Skeletal muscle cell (primary cell): Measurements from ENCODE around the gene BNC1.

- RRBS = no CpG with 5 or more reads among the region's 7 CpGs
Observed at GRCh38 chr15:80154219-80154768, 1.5 kb downstream of the FAH start.

- RRBS = no CpG with 5 or more reads among the region's 4 CpGs
Observed at GRCh38 chr15:80679351-80679789, 15.7 kb upstream of the ABHD17C start.

DNA sequence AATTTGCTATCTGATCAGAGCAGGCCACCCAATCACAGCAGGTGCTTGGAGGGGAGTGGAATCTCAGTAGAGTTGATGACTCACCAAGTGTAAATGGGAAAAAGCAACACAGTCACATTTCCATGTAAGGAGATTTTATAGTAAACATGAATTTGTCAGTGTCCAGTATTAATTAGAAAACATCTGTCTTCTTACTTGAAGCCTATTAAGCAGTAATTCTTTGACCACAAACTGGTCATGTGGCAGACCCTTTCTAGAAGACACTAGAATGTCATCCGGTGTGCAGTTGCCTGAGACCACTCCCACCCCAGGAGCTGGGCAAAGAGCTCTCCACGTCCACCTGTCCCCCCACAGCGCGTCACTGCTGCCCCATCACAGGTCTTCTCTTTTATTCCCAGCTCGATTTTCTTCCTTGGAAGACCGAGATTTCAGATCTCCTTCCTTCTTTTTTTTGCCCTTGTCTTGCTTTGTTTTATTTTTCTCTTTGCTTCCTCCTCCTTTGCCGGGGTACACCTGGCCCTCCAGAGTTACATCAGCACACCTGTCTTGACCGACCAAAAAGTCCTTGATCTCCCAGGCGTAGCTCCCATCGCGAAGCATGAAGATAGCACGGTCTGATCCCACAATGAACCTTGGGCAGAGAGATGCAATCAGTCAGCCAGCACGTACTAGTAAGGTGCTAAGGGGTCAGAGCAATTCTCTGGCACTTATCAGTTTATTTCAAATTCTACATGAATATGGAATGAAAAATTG lies 10.6 kb downstream of the MESD start:
- RRBS = no CpG with 5 or more reads among the region's 13 CpGs

GRCh38 chr15:81024886-81025261 lies 24.2 kb downstream of the TLNRD1 start:
- RRBS = no CpG with 5 or more reads among the region's 8 CpGs

DNA sequence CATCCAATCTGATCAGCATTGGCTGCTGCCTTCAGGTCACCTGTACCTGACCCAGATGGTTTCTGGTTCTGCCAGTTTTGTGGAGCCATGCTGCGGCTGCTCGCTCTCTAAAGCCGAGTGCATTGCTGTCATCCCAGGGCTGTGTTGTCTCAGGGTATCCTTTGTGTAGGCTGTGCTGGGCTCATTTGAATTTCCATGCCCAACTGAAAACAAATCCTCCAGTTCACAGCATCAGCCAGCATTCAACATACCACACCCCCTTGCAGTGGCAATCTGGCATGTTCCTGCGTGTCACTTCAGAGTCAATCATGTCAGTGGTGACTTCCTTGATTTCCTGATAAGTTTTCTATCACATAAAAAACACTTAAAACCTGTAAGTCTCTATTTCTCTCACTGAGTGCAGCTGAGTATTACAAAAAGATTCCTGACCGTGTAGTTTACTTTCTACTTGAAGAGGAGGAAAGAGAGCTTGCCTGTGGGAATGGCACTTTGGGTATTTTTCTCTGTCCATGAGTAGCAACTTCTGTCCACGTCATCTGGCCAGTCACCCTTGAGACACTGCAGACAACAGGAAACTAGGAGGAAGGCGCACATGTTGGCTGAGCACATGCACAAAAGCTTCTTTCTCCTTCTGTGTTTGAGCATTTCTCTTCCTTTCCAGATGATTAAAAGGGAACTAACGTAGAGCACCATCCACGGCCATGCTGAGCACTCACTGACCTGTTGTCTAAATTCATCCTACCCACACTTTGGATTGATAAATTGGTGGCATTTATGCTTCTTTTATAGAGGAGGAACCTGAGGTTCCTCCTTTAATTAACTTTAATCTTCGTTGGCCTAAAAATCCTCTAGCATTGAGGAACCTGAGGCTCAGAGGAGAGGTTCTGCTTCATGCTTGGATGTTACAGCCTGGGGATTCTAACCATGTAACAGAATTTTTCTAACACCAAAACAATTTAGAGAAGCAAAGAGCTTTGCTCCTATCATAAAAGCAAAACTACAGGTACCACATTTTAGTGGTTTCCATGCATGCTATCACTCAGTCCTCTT lies 19.7 kb downstream of the STARD5 start:
- RRBS = no CpG with 5 or more reads among the region's 10 CpGs

DNA sequence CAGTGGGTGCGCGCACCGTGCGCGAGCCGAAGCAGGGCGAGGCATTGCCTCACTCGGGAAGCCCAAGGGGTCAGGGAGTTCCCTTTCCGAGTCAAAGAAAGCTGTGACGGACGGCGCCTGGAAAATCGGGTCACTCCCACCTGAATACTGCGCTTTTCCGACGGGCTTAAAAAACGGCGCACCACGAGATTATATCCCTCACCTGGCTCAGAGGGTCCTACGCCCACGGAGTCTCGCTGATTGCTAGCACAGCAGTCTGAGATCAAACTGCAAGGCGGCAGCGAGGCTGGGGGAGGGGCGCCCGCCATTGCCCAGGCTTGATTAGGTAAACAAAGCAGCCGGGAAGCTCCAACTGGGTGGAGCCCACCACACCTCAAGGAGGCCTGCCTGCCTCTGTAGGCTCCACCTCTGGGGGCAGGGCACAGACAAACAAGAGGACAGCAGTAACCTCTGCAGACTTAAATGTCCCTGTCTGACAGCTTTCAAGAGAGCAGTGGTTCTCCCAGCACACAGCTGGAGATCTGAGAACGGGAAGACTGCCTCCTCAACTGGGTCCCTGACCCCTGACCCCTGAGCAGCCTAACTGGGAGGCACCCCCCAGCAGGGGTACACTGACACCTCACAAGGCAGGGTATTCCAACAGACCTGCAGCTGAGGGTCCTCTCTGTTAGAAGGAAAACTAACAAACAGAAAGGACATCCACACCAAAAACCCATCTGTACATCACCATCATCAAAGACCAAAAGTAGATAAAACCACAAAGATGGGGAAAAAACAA lies 247.6 kb downstream of the MEX3B start:
- RRBS = no CpG with 5 or more reads among the region's 28 CpGs

- RRBS = 8% methylated on average over 18 of the region's 80 CpGs
Observed at GRCh38 chr15:82043063-82044114, 2.4 kb downstream of the MEX3B start.

DNA sequence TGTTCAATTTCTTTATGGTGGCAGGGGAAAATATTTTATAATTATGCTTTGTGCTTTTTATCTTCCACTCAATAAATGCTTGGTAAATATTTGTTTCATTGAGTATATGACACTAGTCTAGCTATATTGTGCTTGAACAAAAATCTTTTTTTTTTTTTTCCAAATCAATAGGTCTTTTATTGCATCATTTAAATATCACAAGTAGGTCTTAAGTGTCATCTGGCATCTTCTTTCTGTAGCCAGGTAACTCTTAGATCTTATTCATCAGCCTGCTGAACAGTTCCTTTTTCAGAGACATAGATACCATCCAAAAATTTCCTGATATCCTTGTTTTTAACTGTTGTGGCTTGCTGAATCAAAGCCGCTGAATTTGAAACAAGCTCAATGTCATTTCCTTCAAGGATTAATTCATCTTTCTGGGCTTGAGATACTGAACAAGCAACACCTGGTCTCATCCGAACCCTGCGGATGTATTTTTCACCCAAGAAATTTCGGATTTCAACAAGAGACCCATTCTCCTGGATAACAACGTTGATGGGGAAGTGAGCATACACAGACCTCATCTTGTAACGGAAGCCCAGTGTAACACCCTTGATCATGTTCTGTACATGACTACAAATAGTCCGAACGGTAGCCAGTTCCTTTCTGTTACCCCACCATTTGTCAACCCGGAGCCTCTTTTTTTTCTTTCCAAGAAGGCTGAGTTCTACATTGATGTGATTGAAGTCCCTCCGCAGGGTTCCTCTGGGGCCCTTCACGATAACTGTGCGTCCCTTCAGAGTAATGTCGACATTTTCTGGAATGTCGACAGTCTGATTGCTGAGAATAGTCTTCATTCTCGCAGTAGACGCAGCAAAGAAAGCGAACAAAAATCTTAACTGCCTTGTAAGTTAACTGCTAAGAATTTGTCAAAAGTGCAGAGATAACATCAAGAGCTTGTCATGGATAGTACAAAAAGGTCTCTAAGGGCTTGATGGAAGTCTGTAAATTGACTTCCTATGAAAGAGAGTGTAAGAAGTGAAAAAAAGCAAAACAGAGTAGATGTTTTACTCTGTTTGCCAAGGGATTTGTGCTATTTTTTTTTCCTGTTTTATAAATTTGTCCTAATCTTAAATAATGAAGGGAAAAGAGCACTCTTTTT lies 23.1 kb upstream of the GOLGA6L10 start:
- RRBS = no CpG with 5 or more reads among the region's 17 CpGs

DNA sequence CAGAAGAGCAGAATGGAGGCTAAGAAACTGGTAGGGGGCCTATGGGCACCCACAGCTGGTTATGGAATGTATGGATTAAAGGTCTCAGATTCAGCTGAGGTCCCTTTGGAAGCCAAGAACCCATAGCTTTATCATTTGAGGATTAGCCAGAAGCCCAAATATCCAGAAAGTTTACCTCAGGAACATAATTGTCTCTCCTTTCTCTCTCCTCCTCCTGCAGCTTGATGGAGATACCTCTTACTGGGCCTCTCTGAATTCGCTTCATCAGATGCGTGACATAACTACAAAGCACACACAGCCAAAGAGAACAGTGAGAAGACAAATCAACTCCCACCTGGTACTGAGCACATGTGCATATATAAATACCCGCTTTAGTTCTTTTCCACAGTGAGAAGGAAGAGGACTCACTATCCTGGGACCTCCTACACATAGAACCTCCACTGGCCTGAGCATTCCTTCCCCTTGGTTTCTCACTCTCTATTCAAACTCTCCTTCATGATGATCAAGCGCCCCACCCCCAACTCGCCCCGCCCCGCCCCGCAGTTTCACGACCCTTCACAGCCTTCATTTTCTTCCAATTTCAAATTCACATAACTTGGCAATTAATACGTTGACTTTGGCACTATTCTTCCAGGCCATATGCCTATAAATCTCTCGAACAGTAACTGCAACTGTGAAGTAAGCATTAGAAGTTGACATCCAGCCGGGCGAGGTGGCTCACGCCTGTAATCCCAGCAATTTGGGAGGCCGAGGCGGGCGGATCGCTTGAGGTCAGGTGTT lies 1.4 kb downstream of the RPS17 start:
- RRBS = no CpG with 5 or more reads among the region's 18 CpGs

DNA sequence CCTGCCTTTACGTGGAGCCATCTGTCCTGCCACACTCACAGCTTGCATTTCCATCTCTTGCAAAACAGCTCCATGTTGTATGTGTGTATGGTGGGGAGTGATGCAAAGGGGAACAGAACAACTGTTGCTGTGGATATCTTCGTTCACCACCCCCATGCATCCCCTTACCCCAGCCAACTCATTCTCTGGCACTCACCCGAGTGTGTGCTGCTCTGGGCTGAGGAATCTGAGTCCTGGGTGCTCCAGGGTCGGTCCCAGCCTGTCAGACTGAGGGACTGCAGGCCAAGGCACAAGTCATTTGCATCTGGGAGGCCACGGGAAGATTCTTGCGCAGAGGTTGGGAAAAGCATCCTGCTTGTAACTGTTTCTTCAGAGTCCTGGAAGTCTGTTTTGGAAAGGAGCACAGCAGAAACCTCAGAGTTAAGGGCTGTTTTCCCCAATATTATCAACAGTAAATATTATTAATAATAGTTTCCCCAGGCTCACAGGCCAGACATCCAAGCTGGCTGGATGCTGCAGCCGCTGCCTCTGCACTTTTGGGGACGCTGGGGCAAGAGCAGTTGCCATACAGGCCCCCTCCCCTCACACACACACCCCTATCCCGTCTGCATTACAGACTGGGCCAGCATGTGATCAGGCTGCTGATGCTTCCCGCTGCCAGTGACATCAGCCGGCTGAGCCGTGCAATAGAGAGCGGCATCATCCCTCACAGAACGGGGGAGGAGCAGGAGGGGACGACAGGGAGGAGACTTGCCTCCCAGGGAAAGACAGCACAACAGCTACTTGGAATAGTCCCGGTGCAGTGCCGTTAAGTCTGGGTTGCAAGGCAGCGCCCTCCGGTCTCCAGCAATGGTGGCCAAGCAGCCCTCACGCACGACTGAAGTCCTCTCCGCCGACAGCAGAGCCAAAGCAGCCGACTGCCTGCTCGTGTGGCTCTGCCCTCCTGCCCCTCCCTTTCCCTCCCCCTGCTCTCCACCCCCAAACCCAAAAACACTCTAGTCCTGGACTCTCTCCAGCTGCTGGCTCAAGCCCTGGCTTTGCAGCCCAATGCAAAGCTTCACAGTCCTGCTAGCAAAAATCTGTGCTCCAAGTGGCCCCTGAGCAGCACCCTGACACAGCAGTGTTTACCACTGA lies 31.3 kb upstream of the RPS17 start:
- RRBS = no CpG with 5 or more reads among the region's 25 CpGs

DNA sequence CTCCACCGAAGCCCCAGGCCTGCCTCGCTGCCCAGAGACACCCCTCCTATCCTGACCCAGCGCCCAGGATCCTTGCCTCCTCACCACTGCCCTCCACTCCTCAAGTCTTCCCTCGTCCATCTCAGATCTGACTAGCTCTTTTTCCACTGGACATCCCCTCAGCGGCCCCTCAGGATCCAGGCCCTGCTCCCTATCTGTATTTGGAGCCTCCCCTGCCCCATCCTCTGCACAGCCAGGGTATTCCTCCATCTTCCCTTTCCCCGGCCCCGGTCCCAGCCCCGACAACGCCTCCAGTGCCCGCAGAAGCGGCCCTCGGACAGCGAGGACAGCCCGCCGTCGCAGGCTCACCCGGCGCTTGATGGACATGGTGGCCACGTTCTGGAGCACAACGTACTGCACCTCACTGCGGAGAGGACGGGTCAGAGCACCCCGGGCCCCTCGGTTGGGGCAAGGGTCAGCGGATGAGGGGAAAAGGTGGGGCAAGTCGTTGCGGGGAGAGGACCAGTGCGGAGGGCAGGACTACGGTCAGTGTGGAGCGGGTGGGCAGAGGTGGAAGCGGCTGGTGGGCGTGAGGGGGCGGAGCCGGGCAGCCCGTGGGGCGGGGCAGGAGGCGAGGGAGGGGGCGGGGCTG lies 29.7 kb downstream of the AP3B2 start:
- RRBS = 3% methylated on average over 14 of the region's 38 CpGs

GRCh38 chr15:82699761-82700179 lies 9.9 kb downstream of the AP3B2 start:
- RRBS = 0% methylated on average over 2 of the region's 9 CpGs

DNA sequence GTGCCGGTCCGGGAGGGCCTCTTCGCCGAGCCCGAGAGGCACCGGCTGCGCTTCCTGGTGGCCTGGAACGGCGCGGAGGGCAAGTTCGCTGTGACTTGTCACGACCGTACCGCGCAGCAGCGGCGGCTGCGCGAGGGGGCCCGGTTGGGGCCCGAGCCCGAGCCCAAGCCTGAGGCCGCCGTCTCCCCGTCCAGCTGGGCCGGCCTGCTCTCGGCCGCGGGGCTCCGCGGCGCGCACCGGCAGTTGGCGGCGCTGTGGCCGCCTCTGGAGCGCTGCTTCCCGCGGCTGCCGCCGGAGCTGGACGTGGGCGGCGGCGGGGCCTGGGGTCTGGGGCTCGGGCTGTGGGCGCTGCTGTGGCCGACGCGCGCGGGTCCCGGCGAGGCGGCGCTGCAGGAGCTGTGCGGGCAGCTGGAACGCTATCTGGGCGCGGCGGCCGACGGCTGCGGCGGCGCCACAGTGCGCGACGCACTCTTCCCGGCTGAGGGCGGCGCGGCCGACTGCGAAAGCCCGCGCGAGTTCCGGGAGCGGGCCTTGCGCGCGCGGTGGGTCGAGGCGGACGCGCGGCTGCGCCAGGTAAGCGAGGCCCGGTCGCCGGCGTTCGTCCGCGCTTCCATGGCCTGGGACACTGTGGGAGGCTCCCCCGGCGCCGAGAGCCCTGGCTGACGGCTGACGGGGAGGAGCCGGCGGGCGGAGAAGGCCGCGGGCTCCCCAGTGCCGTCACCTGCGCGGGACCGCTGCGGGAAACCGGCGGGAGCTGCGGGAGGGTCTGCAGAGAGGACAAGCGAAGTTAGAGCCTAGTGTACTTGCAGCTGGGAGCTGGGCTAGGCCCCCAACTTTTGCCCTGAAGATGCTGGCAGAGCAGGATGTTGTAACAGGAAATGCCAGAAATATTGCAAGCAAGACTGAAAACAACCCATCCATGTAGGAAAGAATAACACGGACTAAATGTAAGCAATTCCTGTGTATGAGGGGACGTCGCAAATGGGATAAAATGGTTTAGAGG lies 636 bp downstream of the WHAMM start:
- RRBS = under 1% methylated on average over 66 of the region's 121 CpGs

GRCh38 chr15:82819776-82820122 lies 10.3 kb downstream of the WHAMM start:
- RRBS = no CpG with 5 or more reads among the region's 4 CpGs

DNA sequence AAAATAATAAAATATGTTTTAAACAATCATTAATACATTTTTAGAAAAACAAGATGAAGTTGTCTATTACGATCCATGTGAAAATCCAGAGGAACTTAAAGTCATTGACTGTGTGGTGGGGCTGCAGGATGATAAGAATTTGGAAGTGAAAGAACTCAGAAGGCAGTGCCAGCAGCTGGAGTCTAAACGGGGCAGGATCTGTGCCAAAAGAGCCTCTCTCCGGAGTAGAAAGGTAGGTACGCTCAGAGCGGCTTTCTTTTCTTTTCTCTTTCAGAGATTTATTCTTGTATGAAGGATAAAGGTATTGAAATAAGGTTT lies 13.6 kb downstream of the WHAMM start:
- RRBS = no CpG with 5 or more reads among the region's 5 CpGs

GRCh38 chr15:83063034-83063639 lies 3.9 kb downstream of the BTBD1 start:
- RRBS = no CpG with 5 or more reads among the region's 3 CpGs

- RRBS = no CpG with 5 or more reads among the region's 3 CpGs
Observed at GRCh38 chr15:83157335-83157685, 49.9 kb downstream of the TM6SF1 start.

DNA sequence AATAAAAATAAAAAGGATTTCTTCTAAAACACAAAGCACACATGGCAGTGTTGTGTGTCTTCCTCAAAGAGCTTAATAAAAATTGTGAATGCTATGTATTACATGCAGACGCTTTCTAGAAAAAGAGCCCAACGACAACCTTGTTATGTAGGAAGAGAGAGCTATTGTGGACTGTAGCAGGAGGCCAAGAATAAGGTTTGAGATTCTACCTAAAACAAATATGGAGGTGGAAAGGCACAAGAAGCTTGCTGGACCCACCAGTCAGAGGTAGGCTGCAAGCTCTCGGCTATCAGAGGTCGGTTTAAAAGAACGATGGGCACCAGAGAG lies 1.2 kb downstream of the HDGFL3 start:
- RRBS = no CpG with 5 or more reads among the region's 5 CpGs

GRCh38 chr15:83284503-83285251 lies at the start of gene BNC1:
Gene BNC1 (minus strand): TSS chr15:83284664.
- RRBS = 2% methylated on average over 29 of the region's 104 CpGs

GRCh38 chr15:84554870-84555107 lies 46.0 kb upstream of the ZSCAN2 start:
- RRBS = no CpG with 5 or more reads among the region's 1 CpG